Neural crest cell (in vitro differentiated cells): ENCODE measurements around a stretch of chr5.

GRCh38 chr5:14441342-14442213, 140.0 kb upstream of the OTULINL start:
- PRO-cap: no peak

DNA sequence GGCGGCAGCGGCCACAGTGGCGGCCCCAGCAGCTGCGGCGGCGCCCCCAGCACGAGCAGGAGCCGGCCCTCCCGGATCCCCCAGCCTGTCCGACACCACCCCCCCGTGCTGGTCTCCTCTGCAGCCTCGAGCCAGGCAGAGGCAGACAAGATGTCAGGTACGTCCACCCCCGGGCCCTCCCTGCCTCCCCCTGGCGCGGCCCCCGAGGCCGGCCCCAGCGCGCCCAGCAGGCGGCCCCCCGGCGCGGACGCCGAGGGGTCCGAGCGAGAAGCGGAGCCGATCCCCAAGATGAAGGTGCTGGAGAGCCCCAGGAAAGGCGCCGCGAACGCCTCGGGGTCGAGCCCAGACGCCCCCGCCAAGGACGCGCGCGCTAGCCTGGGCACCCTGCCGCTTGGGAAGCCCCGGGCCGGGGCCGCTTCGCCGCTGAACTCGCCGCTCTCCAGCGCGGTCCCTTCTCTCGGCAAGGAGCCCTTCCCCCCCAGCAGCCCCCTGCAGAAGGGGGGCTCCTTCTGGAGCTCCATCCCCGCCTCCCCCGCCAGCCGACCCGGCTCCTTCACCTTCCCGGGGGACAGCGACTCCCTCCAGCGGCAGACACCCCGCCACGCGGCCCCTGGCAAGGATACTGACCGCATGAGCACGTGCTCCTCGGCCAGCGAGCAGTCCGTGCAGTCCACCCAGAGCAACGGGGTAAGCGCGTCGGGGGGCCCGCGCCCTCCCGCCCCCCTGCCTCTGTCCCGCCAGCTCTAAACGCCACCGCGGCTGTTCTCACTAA, 93.8 kb upstream of the OTULINL start:
- PRO-cap: no peak

DNA sequence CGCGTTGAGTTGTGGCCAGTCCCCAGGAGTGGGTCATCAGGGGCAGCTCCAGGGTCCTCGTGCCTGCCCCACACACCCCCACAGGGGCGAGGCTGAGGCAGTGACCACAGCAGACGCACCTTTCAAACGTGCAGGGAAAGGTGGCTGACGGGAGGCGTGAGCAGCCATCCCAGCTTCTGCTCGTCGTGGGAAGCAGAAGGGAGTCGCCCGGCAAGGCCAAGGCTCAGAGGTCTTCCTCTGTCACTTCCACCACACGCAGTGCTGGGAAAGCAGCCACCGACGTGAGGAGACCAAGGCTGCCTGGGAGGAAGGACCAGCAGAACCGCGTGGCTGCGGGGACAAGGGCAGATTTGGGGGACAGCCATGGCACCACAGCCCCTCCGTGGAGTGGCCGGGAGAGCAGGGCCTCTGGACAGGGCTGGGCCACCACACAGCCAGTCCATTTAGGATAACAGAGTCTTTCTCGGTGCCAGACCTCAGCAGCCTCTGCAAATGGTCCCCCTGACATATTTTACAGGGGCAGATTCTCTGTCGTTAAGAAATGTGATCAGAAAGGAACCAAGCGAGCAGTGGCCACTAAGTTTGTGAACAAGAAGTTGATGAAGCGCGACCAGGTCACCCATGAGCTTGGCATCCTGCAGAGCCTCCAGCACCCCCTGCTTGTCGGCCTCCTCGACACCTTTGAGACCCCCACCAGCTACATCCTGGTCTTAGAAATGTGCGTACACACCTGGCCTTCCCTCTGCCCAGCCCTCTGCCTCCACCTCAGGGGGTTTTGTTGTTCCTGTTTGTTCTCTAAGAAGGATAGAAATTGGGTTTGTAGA, 77.5 kb upstream of the OTULINL start:
- PRO-cap: no peak

DNA sequence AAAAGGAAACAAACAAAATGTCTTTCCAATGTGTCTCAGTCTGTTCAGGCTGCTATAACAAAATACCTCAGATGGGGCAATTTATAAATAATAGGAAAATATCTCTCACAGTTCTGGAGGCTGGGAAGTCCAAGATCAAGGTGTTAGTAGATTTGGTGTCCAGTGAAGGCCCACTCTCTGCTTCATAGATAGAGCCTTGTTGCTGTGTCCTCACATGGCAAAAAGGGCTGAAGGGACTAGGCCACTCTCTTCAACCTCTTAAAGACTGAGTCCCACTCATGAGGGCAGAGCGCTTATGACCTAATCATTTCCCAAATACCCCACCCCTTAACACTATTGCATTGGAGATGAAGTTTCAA, 8.9 kb upstream of the OTULINL start:
- PRO-cap: no peak

DNA sequence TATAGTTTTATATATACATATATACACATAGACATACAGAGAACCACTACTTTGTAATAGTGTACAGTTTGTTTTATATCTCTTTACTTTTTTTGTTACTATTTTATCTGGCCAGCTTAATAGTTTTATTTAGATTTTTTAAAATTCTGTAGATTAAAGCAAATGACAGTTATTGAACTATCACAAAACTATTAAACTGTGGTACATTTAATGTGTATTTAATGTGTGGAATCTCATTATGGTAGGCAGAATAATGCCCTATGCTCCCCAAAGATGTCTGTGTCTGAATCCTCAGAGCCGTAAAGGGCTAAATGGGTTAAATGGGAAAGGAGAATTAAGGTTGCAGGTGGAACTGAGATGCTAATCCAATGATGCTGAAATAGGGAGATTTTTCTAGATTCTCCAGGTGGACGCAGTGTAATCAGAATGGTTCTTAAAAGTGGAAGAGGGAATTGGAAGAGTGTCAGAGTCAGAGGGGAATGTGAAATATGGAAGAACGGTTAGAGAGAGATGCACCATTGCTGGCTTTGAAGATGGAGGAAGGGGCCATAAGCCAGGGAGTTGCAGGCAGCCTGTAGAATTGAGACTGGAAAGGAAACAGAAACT, 29.4 kb downstream of the OTULINL start:
- PRO-cap: no peak

DNA sequence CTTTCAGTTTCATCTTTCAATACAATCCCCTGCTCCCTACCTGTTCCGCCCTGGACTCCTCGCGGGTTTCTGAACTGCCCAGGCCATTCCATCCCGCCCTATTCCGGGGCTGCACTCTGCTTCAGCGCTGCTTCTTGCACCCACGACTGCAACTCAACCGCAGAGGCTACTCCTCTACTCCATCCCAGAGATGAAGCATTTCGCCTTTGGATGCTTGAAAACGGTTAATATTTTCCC, 761 bp upstream of the OTULIN start:
- PRO-cap: unidirectional peak, plus-strand start at position 86 of the sequence

DNA sequence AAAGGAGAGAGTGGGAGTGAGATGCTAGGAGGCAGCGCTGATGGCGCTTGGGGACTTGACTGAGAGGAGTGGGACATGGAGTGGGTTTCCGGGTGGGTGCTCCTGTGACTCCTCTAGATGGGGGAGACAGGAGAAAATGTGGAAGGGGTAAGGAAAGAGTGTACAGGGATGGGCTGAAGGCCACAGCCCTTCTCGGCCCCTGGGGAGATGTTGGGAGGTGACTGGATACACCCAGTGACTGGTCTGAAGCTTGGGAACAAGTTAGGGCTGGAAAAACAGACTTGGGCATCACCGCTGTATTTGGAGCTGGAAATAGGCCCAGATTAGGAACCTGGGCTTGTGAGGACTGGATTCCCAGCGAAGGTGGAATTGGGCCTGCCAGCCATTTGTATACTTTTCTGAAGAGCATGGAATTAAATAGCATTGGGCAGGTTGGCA, 37.6 kb downstream of the OTULIN start:
- PRO-cap: no peak

- PRO-cap: no peak
Measured at GRCh38 chr5:14722000-14722589, 57.6 kb downstream of the OTULIN start.

GRCh38 chr5:14811954-14812614, 59.5 kb downstream of the ANKH start:
- PRO-cap: no peak

DNA sequence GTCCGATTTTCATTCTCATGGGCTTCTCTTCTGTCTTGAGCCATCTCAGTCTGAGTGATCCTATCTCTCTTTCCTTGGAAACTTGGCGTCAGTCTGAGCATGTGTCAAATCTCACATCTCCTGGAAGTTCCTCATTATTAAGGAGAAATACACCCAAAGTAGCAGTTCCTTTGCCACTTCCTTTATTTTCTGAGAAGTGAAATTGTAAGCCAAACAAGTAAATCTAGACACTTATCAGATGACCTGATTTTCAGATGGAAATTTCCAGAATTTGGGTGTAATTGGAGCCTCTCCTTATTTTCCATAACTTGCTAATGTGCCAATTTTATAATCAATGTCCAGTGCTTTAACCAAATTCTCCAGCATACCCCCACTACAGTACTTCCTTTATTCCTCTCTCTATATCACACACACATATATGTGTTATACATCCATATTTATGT, 127.0 kb upstream of the ANKH start:
- PRO-cap: no peak

GRCh38 chr5:15712410-15712813, 212.4 kb downstream of the FBXL7 start:
- PRO-cap: no peak

GRCh38 chr5:15915901-15916643, 263.5 kb downstream of the MARCHF11 start:
- PRO-cap: no peak

- PRO-cap: unidirectional peak, plus-strand start at chr5:16335409
Measured at GRCh38 chr5:16335108-16335598, 130.4 kb downstream of the ZNF622 start.

DNA sequence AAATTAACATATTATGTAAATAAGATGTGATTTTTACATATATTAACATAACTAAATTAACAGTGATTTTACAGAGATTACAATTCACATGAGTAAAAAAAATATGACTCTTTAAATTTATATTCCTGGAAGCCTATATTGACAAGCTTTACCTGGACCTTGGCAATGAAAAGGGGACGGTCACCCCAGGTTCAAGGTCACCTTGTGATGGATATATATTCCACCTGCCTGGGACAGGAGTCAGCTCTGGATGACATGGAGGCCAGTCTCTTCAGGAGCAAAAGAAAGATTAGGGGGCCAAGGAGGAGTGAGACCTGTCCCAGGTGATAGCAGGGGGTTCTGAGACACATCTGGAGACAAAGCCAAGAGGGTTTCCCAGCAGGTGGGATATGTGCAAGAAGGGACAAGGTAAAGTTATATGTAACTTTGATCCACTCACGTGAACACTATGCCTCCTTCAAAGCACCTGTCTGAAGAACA, 62.7 kb upstream of the ZNF622 start:
- PRO-cap: unidirectional peak, plus-strand start at position 239 of the sequence; unidirectional peak, plus-strand start at position 248 of the sequence

- PRO-cap: no peak
Measured at GRCh38 chr5:16545024-16545207, 71.9 kb downstream of the RETREG1 start.

DNA sequence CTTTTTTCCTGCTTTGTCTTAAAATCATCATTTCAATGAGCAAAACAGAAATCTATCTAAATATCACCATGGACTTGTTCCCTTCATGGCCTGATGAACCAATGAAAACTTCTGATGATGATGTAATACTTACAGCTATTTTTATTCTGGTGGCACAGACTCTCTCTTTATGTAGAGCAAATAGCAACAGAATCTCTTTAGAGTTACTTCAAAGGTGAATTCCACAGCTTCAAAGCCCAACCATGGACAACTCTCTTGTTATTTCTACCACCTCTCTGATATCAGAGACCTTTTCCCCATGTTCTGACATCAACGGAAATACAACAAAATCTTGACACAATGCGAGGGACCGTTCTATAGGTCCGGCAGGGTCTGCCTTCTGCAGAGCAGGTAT, 70.1 kb downstream of the RETREG1 start:
- PRO-cap: no peak

GRCh38 chr5:16549698-16551108, 66.6 kb downstream of the RETREG1 start:
- PRO-cap: no peak

- PRO-cap: no peak
Measured at GRCh38 chr5:16656769-16657068, 39.9 kb upstream of the RETREG1 start.

- PRO-cap: no peak
Measured at GRCh38 chr5:16768876-16769301, 152.1 kb upstream of the RETREG1 start.

- PRO-cap: bidirectional peak, plus-strand start at chr5:17216909, minus-strand start at chr5:17216605
Measured at GRCh38 chr5:17216462-17216699, 1.1 kb upstream of the BASP1 start.